ENCODE measurements around the genes MAP2K1, SNAPC5 and LCTL.

DNA sequence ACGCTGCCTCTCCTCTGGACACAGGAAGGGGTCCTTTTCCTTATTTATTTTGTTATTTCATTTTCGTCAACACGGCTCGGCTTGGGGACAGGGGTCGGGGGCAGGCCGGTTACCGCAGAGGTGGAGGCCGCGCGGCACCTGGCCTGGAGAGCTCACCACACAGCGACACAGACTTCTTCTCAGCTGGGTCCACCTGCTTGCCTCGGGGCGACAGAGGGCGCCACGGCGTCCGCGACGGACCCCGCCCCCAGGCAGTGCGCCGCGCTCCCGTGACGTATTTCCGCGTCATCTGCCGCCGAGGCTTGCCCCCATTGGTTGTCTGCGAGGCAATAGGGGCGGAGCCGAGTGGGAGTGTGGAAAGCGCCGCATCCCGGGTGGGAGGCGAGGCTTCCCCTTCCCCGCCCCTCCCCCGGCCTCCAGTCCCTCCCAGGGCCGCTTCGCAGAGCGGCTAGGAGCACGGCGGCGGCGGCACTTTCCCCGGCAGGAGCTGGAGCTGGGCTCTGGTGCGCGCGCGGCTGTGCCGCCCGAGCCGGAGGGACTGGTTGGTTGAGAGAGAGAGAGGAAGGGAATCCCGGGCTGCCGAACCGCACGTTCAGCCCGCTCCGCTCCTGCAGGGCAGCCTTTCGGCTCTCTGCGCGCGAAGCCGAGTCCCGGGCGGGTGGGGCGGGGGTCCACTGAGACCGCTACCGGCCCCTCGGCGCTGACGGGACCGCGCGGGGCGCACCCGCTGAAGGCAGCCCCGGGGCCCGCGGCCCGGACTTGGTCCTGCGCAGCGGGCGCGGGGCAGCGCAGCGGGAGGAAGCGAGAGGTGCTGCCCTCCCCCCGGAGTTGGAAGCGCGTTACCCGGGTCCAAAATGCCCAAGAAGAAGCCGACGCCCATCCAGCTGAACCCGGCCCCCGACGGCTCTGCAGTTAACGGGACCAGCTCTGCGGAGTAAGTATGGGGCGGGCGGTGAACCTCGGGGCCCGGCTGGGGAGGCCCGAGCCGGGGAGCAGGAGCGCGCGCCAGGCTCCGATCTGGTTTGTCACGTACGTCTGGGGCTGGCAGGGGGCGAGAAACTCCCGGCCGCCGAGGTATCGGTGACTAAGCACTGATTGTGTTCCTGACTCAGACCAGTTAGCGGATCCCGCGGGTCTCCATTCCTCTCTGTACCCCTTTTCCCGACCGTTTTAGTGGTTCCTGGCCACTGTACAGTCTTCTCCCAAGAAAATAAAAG lies at the start of gene MAP2K1:
Gene MAP2K1 (plus strand): TSS at position 419 of the 1,217 bp plus-strand sequence.
- PRO-cap, 2 experiments = peak in 2 of 2 experiments; most common plus-strand start position 442 of the sequence (in 1); most common minus-strand start position 169 of the sequence (in 1)

DNA sequence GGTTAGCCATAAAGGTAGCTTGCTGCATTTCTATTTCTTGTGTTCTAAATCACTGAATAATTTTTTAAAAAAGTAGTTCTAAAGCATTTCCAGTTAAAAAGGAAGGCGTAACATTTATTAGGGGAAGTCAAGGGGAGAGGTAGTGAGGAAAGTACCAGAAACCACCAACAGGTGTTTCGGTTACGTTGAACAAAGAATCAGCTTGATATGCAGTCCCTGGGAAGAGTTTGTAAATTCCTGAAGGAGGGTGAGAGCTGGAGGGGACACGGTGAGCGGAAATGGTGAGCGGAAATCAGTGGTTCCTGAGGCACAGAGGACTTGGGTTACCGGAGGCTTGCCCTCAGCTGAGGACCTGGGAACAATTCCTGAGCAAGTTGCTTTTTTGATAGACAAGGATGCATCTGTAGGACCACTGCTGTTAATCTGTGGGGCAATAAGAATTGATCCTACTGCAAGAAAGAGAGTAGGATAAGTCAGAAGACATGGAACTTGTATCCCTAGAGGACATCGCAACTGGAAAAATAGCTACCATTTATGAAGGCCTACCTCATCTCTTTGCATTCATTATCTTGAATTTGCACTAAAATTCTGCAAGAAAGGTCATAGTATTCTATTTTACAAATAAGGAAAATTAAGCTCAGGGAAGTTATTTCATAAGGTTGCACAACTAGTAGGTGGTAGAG lies 17.9 kb downstream of the MAP2K1 start:
- PRO-cap, 2 experiments = no peak in any of the 2 experiments

- PRO-cap, 2 experiments = no peak in any of the 2 experiments
Observed at GRCh38 chr15:66470524-66471043, 27.0 kb downstream of the SNAPC5 start.

GRCh38 chr15:66475951-66476809 lies 21.4 kb downstream of the SNAPC5 start:
- PRO-cap, 2 experiments = no peak in any of the 2 experiments

DNA sequence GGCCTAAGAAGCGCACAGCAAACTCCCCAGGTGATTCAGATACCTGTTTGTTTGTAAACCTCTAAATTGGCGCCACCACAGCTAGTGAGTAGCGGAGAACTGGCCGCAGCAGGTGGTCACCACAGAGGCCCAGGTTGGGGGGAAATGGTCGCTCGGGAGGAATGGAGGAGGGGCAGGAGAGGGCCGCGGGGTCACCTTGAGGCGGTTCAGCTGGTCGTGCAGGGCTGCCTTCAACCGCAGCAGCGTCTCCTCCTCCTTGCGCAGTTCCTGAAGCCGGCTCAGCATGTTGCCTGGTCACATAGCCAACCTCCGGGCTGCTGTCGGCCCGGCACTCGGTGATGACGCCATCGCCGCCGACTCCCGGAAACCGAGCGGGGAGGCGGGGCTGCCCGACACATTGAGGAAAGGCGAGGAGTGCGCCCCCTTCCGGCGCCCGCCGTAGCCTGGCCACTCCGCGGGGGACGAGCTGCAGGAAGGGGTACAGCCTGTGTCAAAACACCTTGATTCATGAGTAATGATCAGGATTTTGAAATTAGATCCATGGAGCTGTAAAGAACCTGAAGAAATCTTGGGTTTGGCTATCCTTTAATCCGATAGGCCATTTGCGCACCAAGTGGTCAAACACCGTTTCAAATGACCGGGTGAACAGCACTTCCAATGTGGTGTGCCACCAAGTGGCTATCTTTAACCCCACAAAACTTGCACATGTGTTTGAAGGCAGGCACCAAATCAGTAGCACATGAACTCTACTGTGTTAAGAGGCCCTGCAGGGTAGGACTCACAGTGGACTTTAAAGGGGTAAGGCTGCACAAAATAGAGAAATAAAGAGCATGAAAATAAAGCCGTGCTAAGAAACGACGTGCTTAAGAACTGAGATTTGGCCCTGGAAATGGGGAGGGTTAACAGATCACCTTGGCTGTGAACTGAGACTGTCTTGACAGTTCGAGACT lies at the start of gene SNAPC5:
Gene SNAPC5 (minus strand): TSS at position 316 of the 950 bp plus-strand sequence.
- PRO-cap, 2 experiments = peak in 2 of 2 experiments; most common minus-strand start position 280 of the sequence (in 2)

- PRO-cap, 2 experiments = no peak in any of the 2 experiments
Observed at GRCh38 chr15:66565655-66566112, at the start of gene LCTL. Gene LCTL (minus strand): TSS chr15:66565998.

DNA sequence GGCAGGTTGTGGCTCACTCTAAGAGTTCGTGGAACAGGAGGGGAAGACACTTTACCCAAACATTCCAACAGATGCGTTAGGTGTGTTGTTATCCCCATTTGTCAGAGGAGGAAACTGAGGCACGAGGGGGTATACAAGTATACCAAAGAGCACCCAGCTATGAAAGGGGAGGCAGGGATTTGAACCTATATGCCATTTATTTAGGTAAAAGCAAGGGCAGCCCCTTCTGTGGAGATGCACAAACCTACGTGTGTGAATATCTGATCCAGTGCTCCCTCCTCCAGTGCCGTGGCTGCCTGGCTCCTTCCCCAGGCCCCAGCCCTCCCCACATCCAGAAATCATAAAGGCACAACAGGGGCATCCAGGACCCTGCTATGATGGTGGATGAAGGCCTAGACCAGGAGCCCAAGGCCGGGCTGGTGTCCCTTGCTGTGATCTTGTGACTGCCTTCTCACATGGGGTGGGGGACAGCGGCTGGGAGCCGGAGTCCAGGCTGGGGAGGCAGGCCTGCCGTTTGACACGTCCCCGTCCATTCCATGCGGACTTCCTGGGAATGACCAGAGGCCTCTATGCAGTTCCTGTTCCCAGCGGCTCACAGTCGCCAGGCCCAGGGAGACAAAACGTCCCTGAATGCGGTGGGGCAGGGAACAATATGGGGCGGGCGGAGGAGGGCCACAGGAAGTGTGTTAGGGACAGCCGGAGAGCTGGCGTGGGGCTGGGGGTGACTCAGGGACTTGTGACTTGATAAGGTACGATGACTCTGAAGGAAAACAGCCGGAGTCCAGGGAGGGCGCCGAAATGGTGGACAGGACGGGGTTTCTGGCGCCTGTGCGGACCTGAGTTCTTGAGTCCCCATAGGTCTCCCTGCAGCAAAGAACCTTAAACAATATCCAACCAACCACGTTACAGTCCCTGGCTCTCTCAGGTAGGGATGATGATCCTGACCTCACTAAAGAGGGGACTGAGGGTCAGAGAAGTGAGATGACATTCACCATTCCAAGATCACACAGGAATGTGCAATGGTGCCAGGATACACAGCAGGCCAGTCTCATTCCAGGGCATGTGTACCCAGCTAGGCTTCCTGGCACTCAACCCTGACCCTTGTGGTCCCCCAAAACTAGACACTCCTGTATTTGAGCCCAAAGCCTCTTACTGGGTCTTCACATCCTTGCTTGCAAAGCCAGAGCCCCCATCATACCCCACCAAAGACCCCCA lies 40.6 kb upstream of the SMAD6 start:
- PRO-cap, 2 experiments = peak in 2 of 2 experiments; most common plus-strand start position 773 of the sequence (in 2); most common minus-strand start position 439 of the sequence (in 1)

DNA sequence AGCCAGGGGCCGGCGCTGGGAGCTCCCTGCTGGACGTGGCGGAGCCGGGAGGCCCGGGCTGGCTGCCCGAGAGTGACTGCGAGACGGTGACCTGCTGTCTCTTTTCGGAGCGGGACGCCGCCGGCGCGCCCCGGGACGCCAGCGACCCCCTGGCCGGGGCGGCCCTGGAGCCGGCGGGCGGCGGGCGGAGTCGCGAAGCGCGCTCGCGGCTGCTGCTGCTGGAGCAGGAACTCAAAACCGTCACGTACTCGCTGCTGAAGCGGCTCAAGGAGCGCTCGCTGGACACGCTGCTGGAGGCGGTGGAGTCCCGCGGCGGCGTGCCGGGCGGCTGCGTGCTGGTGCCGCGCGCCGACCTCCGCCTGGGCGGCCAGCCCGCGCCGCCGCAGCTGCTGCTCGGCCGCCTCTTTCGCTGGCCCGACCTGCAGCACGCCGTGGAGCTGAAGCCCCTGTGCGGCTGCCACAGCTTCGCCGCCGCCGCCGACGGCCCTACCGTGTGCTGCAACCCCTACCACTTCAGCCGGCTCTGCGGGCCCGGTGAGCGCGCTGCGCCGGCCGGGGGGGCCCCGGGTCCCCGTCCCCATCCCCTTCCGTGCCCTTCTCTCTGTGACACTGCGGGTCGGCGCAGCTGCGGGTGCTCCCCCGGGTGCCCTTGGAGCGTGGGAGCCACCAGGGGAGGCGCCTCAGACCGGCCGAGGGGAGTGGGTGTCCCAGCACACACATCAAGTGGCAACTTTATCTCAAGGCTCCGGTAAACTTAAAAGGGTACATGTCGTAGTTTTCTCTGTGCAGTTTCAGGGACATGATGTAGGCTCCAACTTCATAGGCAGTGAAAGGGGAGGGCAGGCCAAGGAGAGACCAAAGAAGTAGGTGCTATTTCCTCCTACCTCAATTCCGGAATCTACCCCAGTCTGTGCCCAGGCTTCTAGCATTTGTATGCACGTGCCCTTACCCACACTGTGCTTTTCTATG lies 1.8 kb downstream of the SMAD6 start:
- PRO-cap, 2 experiments = no peak in any of the 2 experiments

DNA sequence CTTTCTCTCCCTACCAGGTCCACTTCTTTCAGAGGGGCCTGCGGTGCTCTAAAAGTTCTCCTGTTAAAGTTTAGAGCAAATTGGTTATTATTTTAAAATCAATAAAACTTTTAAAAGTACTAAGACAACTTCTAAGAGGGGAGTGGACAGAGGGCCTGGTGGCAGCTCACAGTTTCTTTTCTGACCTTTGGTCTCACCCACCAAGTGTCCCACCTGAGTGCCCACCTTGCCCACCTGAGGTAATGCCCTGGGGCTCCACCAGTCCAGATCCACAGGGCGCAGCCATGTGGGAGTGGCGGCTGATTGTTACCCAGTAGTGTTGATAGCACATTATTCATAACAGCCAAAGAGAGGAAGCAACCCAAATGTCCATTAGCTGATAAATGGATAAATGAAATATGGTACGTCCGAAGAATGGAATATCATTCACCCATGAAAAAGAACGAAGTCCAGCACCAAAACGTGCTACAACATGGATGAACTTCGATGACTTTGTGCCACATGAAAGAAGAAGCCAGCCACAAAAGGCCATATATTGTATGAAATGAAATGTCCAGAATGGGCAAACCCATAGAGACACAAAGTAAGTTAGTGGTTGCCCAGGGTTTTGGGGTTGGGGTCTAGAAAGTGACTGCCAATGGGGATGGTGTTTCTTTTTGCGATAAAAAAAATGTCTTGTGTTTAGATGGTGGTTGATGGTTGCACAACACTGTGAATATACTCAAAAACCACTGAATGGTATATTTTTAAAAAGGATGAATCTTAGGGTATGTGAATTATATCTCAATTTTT lies 6.3 kb downstream of the SMAD6 start:
- PRO-cap, 2 experiments = no peak in any of the 2 experiments

- PRO-cap, 2 experiments = no peak in any of the 2 experiments
Observed at GRCh38 chr15:66850548-66850895, 148.5 kb downstream of the SMAD6 start.

- PRO-cap, 2 experiments = no peak in any of the 2 experiments
Observed at GRCh38 chr15:66993040-66993242, 72.5 kb upstream of the SMAD3 start.

DNA sequence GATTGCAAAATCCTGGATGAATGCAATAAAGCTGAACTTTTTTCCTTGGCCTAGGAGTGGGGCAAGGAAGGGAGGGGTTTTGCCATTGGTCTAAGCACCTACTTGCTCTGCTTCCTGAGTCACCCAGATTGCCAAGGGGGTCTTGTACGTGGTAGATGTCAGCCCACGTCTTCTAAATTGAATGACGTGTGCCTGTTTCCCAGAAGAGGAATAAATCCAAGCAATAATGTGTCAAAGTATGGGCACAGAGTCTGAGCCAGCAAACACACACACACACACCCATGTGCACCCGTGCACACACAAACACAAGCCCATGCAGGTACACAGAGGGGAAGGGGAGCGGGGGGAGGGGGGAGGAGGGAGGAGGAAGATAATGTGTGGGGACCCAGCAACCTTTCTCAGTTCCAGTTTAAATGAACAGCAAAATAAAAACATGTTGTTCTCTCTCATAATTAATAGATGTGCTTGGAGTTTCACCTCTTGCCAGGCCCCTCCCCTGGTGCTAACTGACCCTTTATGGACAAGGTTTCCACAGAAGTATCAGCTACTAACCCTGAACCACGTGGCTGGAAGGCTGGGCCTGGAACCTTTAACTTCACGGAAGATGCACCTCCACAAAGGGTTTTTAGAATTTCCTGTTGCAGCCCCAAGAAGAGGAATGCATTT lies 15.1 kb upstream of the SMAD3 start:
- PRO-cap, 2 experiments = no peak in any of the 2 experiments

GRCh38 chr15:67097992-67099278 lies 33.0 kb downstream of the SMAD3 start:
- PRO-cap, 2 experiments = no peak in any of the 2 experiments

DNA sequence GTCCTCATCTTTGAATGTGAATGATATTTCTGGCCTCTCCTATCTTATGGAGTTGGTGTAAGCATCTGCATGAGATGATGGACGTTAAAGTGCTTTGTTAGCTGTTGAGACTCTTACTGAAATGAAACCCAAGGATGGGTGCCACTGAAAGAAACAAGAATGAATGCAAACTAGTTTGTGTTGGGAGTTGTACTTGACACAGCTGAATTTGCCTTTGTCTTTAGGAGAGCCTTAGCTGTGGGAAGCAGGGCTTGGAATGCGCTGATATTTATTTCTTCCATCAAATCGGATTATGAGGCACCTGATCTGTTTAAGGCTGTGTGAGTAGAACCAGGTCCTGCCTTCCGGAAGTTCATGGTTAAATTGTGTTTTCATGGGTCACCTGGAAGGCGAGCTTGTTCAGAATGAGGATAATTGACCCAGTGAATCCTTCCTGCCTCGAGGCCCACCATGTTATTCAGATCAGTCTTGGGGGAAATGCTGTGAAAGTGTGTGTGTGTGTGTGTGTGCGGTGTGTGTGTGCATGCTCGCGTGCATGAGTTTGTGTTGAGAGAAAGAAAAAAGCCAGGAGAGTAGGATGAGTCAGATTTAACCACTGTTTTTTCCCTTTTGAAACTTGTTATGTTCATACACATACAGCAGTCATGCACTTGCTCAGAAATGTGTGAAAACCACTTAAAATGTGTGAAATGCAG lies 36.5 kb downstream of the SMAD3 start:
- PRO-cap, 2 experiments = no peak in any of the 2 experiments

DNA sequence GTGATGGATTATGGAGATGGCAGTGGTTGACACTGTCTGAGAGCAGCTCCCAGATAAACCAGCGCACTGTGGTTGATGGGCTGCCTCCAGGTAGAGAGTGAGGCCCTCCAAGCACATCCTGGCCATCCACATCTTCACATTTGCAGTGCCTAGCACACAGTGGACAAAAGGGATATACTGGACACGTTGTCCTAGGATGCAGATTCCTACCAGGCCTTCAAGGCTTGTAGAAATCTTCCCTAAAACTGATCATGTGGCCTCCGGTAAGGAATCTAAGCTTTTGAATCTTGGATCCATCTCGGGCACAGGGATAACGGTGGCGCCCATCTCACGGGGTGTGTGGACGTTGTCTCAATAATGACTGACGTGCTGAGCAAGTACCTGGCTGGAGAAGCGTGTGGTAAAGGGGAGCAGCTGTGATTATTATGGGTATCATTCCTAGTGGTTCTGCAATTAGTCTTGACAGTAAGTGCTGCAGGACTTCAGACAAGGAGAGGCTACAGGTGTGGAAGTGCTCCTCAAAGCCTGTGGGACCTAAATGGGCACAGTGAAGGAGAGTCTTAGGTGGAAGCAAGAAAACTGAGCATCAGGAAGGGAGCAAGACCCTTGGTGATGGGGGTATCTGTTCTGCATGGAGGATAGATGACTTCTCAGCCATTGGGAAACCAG lies 50.9 kb downstream of the SMAD3 start:
- PRO-cap, 2 experiments = no peak in any of the 2 experiments

DNA sequence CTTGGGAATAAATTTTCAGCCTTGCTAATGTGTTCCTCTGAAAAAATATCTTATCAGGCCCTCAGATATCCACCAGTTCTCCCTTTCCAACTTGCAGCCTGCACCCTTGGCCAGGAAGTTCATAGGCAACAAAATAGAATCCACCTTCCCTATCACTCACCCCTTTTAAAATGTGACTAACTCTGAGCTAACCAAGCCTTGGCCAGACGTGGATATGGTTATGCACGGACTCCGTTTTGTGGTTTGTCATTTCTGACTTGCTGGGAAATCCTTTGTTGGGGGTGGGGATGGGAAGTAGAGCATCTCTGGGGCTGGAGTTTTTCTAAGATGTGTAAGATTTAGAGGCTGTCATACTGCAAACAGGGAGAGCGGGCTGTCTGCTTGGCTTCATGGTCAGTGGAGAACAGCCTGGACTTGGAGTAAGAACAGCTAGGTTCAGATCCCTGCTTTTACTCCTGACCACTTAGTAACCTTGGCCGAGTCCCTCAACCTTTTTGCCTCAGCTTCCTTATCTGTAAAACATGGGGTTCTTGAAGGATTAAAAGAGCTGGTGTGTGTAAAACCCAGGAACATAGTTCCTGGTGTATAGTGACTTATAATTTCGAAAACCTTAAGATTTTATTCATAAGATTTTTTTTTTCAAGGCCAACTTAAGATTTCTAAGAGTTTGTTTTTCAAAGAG lies 62.6 kb downstream of the SMAD3 start:
- PRO-cap, 2 experiments = no peak in any of the 2 experiments

DNA sequence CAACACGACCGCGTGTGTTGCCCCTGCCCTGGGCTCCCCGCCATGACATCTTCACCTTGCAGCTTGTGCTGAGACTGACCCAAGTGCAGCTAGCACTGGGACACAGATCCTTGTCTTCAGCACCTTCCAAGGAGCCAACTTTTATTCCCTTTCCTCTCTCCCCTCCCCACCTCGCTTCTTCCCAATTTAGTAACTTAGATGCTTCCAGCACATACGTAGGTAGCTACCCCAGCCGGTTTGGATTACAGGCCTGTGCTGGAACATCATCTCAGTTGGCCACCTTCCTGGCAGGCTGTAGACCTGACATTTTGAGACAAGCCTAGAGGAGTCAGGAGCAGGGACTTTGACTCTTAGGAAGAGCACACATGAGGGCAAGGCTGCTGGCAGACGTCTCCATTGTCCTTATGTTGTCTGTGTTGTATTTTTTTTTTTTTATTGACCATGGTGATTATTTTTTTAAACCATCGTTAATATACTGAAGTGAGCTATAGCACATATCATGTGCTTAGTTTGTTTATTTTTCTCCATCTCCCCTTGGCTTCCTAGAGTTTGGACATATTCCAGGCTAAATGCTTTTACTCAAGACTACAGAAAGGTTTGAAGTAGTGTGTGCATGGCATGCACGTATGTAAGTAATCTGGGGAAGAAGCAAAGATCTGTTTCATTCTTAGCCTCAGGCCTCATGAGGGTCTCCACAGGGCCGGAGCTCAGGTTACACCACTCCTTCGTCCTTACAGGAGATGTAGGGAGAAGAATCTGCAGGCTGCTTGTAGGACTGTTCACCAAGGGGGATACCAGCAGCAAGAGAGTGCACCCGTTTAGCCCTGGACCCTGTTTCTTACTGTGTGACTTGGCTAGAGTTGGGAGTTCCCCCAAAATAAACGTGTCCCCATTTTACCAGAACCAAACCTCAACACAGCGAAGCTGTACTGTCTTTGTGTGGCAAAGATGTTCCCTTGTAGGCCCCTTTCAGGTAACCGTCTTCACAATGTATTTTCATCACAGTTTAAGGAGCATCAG lies 60.9 kb downstream of the AAGAB start:
- PRO-cap, 2 experiments = no peak in any of the 2 experiments

DNA sequence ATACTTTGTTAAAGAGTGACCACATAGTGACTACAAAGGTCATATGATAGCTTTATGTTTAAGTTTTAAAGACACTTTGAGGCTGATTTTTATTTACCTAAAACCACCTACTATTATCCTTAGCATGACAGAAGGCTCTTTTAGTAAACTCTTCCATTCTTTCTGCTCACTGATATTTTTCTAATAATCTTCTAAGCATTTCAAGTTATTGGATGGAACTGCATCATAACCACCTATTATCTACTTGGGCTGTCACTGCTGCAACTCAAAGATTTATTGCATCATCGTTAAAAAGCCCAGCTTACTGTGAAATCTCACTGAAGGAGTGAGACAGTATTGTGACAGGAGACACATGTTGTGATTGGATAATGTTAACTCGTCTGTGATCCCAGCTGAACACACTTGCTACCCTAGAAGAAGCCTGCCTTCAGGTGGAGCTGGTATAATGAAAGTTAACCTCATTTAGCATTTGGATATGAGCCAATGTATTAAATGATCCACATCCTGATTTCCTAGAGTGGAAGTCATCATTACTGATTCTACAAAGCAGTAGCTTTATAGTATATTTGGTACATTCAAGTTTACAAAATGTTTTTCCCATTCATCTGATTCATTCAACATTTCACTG lies 138.1 kb downstream of the MAP2K5 start:
- PRO-cap, 2 experiments = no peak in any of the 2 experiments

- PRO-cap, 2 experiments = no peak in any of the 2 experiments
Observed at GRCh38 chr15:68081056-68081811, 27.1 kb downstream of the PIAS1 start.

- PRO-cap, 2 experiments = no peak in any of the 2 experiments
Observed at GRCh38 chr15:68207105-68208085, 2.3 kb upstream of the CALML4 start.